Endometrial microvascular endothelial cells (primary cell): ENCODE data around the genes TMEM168, FOXP2 and MDFIC.

GRCh38 chr7:112080932-112081629 lies 125.1 kb downstream of the DOCK4 start:
- RAMPAGE, long total RNA: no peak

DNA sequence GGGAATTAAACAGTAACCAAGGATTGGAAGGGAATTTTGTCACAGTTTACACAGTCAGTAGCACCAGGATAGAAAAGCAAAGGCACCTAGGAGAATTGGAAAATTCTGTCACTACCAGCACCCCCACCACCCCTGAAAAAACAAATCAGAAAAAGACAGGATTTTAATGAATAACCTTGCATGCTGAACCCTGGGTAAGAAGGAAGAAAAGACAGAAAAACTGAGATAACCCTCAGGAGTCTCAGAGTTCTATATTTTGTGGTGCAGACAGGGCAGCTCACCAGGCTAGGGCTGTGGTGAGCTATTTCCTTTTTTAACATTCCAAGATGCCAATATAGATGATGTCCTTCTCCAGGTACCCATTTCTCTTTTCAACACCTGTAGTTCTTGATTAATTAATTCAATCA lies 119.4 kb downstream of the DOCK4 start:
- RAMPAGE, long total RNA: no peak

DNA sequence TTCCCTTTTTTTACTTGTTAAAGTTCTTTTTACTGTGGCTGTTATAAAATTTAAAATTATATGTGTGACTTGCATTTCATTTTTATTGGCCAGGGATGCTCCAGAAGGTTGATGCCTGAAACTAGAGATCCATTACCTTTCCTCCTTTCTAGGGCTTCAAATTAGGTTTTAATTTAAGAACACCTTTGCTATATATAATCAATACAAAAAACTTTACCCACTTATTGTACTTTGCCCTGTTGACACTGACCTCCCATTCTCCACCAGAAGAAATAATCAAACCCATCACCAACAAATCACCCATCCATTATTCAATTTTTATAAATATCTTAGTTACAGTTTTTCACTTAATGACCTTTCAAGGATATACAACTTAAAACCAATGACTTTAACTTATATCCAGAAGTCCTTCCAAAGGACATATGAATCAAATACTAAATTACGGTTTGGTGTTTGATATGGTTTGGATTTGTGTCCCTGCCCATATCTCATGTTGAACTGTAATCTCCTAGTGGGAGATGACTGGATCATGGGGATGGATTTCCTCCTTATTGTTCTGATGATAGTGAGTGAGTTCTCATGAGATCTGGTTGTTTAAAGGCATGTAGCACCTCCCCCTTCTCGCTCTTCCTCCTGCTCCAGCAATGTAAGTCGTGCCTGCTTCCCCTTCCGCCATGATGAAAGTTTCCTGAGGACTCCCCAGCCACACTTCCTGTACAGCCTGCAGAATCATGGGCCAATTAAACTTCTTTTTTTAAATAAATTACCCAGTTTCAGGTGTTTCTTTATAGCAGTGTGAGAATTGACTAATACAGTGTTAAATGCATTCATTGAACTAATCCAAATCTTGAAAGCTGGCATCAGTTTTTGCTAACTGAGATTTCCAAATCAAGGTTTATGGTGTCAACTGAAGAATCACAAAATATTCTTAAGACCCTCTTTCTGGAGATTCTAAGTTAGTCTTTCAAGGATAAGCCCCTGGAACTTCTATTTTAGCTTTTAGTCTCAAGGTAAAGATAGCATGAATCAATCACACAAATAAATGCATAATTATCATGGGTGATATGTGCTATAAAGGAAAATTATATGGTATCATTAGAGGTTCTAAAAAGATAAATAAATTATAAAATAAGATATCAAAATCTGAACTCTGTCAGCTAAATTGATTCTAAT lies 116.7 kb downstream of the DOCK4 start:
- RAMPAGE, long total RNA: no peak

DNA sequence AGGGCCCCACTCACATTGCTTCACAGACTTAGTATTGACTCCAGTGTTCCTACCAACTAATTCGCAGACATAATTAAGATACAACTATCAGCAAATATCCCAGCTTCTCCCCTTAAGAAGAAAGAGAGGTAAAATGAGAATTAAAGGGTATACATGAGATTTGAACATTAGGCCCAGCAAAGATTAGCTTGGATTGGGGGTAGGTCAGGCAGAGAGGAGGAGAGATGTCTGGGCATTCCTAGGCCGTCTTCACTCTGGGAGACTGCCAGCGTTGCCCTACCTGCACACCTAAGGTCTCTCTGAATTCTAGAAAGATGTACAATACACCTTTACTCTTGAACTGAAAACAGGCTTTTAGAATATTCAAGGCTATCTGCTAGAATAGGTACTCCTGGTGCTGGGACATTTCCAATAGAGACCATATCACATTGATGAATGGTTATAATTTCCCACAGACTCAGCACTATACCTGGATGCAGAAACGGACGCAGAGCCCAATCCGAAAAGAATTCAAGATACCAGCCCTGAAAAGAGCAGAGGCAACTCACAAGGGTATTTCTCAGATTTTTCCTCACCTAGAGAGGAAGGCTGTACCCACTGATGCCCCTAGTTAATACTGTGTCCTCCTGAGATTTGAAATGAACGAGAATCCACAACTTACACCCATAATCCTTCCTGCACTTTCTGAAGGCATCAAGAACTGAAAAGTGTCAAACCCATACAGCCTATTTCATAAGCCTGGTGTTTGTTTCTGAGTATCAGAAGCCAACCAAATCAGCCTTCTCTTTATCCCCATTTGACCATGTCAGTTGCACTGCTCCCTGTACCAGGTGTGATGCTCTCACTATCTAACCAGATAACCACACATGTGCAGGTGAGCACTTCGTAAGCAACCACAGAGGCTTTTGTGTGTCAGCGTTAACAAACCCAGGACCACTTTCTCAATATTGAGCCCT lies 114.8 kb downstream of the DOCK4 start:
- RAMPAGE, long total RNA: no peak

- RAMPAGE, long total RNA: no peak
These were observed 60.9 kb downstream of the DOCK4 start for GRCh38 chr7:112145340-112145709.

DNA sequence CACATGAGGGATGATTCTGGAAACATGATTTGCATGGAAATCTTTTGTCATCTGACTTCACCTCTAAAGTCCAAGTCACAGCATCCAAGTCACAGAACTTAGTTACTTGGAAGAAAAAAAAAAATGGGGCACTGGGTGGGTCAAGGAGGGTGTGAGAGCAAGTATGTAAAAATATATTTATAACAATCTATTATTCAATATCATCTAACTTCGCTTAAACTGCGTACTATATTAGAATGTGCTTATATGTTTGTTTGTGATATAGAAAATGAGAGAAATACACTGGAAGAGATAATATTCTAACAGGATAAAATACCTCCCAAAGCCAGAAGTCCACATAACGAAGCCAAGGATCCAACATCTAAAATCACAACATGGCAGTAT lies 60.5 kb downstream of the DOCK4 start:
- RAMPAGE, long total RNA: no peak

- RAMPAGE, long total RNA: no peak
These were observed 55.8 kb downstream of the DOCK4 start for GRCh38 chr7:112150188-112151061.

GRCh38 chr7:112245268-112245612 lies 38.7 kb downstream of the ZNF277 start:
- RAMPAGE, long total RNA: no peak

DNA sequence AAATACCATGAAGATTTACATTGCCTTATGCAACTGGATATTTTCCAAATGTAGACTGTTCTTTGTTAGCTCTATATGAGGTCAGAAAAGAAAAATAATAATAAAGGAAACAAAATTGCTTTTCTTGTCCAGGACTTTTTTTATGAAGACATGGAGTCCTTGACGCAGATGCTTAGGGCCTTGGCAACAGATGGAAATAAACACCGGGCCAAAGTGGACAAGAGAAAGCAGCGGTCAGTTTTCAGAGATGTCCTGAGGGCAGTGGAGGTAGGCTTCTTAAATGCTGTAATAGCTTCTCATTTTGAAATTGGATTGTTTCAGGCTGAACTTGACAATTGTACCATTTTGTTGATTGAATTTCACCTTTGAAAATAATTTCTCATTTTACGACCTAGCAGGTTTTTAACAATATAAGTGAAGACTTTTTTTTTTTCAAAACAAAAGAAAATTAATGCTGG lies 12.9 kb upstream of the LSMEM1 start:
- RAMPAGE, long total RNA: no peak

DNA sequence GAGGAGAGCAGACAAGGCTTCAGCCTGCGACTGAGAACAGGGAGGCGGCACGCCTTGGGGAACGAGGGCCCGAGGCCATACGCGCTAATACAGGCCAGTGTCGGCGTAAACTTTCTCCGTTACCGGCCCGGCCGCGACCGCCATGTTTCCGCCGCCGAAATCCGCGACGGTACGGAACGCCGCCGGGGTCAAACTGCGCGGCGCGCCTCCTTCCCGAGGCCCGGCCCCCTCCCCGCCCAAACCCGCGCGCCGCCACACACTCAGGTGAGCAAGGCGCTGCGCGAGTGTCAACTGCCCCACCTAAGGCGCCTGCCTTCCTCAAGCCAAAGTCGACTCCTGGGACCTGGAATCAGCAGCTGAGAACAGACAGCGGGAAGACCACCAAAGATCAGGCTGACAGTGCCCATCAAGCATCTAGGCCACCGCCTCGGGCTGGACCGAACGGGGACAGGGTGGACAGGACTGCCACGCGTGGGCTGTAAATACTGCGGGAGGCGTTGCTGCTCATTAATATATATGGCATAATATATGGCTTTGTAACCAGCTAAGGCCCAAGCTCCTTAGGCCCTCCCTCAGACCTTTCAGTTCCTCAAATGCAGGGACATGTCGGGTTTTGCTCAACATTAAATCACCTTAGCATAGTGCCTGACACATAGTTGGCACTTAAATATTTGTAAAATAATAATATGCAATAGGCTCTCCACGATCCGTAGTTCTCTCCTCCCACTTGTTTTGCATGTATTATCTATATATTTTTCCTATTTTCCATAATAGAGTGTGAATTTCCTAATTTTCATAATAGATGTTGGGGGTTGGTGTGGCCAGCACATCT lies at the start of gene TMEM168:
TMEM168 (minus strand) TSS at position 165 of the 832 bp plus-strand sequence.
- RAMPAGE, long total RNA: no peak

- RAMPAGE, long total RNA: no peak
These were observed 22.8 kb downstream of the BMT2 start for GRCh38 chr7:112917011-112917210.

DNA sequence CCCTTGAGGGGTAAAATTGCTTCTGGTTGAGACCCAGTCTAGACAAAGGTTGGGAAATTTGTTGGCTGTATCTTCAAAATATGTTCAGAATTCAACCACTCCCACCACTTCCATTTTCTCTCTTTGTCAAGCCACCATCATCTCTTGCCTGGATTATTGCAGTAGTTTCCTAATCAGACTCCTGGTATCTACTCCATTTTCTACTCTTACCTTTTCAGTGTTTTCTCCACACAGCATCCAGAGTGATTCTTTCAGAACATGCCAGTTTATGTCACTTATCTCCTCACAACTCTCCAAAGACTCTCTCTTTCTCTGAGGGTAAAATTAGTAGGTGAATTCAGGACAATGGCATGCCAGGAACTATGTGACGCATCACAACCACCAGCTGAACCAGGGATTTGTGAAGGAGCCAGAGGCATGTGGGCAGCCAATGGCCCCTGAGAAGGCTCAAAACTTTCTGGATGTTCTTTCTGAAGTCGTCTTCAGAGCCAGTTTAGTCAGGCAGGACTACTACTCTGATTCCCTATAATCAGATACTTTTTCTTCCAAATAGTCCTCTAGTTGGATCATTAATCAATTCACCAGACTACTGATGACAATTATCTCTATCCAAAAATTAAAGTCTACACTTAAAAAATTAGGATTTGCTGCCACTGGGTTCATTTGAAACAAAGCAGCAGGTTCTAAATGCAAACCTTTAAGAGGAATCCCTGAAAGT lies 55.8 kb upstream of the BMT2 start:
- RAMPAGE, long total RNA: no peak

GRCh38 chr7:114119765-114120508 lies 201.1 kb upstream of the PPP1R3A start:
- RAMPAGE, long total RNA: no peak

- RAMPAGE, long total RNA: no peak
These were observed 202.2 kb upstream of the PPP1R3A start for GRCh38 chr7:114120931-114121454.

GRCh38 chr7:114414042-114414604 lies 492 bp upstream of the FOXP2 start:
- RAMPAGE, long total RNA: no peak

GRCh38 chr7:114414605-114415382 lies at the start of gene FOXP2:
TSS of gene FOXP2 (plus strand) at chr7:114414815.
- RAMPAGE, long total RNA: no peak

DNA sequence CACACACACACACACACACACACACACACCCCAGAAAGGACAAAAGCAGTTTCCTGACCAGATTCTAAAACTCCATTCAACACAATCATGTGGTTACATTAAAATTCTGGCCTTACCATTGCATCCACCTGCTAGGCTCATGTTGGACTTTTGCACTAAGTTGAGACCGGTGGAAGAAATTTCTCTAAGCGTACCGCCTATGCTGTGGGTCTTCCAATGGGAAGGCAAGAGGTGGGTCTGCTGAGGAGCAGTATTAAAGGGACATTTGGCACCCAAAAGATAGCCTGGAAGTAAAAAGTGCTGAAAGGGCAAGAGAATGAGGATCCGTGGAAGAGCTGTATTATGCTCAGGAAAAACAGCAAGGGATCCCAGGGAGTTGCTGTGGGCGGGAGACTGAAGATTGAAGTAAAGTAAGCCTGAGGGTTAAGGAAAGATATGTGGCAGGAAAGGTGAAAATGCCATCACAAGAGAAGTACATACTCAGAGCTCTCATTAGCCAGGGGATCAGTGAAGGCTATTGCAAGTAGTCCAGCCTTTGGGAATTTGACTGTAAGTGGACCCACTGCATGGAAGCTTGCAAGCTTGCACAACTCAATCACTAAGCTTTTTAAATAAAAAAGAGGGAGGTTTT lies 5.2 kb downstream of the FOXP2 start:
- RAMPAGE, long total RNA: no peak

DNA sequence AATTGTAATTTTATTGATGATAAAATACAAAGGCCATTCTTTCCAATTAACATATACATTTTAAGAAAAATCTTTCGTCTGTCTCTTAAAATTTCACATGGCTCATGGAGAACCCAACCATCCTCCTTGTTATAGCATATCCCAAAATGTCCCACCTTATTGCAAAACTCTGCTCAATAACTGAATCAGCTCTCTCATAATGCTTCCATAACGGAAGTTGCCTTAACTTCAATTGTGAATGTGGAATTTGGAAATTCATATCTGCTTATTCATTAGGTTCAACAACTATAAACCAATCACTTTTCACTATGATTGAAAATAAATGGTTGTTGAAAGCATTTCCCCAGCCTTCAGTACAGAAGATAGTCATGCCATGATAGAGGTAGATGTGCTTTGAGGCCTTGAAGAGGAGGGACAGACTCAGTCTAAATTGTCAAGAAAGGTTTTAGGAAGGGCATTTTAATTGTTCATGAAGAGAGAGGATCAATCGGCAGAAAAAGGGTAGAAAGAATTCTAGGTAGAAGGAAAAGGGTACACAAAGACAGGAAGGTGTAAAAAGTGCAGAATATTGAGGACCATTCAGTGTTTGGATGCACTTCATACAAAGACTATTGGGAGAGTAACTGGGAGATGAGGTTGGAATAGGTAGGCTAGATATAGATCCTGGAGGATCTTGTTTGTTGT lies 20.4 kb downstream of the FOXP2 start:
- RAMPAGE, long total RNA: no peak

GRCh38 chr7:114540850-114541196 lies 126.2 kb downstream of the FOXP2 start:
- RAMPAGE, long total RNA: no peak

- RAMPAGE, long total RNA: no peak
These were observed at the start of gene MDFIC for GRCh38 chr7:114921960-114922432. TSS of gene MDFIC (plus strand) at chr7:114922094.